ENCODE results near the genes ALKAL2 and RPS7.

DNA sequence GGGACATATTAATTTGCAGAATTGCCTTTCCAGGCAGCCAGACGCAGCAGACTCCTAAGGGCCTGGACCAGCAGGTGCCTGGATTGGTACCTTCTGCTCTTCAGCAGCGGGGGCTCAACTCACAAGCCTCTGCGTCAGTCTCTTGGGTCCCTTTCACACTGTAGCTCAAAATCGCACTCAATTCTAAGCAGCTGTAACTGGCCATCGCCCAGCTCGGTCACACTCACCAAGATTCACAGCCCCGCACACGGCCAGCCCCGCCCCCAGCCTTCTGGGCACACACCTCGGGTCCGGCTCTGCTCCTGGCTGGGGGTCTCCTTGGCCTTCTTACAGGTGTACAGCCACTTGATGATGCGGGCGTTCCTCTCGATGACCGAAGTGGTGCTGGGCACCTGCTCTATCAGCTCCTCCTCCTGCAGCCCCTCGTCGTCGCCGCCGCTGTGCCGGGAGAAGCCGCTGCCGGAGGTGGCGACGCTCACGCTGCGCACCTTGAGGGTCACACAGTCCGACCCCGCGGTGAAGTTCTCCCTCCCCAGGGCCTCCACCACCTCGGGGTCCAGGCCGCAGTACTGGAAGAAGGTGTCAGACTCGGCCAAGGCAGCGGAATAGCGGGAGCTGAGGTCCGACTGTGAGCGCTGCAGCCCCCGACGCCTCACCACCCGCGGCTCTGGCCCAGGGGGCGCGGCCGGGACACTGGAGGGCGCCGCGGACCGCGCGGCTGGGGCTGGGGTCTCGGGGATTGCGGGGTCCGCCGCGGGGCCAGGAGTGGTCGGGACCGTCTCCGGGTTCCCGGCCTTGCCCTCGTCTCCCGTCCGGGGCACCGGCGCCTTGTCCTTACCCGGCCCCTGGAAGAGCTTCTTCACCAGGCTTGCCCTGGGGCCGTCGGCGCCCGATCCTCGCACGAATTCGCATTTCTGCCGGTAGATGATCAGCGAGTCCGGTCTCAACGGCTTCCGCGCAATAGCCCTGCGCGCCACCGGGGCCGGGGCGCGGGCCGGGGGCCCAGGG, 844 bp downstream of the FAM110C start:
- PRO-cap = no peak

DNA sequence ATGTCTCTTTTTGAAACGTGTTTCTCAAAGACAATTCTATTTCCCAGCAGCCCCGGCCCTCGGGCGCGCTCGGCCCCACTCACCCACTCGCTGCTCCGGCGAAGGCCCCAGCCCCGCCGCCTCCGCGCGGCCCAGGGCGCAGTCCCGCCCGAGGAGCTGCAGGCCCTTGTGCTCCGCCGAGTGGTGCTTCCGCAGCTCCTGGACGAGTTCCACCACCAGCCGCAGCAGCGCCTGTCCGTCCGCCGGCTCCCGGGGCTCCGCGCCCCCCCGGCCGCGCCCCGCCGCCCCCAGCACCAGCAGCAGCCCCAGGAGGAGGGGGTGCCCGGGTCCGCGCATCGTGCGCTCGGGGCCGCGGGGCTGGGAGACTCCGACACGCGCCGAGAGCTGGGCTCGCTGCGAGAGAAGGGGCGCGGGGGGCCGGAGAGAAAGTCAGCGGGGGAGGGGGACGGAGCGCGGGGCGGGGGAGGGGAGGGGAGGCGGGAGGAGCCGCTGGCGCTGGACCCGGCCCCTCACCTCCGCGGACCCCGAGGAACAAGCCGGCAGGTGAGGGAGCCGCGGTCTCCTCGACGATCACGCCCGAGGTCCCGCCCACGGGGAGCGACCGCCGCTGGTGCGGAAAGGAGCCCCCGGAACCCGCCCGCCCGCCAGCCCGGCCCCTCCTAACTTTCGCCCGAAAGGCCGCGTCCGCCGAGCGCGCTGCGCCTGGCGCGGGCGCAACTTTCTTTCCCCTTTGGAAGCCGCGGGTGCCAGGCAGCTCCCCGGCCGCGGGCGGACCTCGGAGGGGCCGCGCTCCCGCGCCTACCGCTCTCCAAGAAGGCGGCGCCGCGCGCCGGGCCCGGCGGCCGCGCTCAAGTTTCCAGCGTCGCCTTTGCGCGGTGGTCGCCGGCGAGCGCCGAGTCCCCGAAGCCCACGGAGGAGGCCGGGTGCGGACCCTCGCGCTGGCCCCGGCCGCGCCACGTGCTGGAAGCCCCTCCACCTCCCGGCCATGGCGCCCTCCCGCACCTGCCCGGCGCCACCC, at the start of gene ALKAL2:
Gene ALKAL2 (minus strand): TSS at position 592 of the 1,018 bp plus-strand sequence.
- PRO-cap = no peak

DNA sequence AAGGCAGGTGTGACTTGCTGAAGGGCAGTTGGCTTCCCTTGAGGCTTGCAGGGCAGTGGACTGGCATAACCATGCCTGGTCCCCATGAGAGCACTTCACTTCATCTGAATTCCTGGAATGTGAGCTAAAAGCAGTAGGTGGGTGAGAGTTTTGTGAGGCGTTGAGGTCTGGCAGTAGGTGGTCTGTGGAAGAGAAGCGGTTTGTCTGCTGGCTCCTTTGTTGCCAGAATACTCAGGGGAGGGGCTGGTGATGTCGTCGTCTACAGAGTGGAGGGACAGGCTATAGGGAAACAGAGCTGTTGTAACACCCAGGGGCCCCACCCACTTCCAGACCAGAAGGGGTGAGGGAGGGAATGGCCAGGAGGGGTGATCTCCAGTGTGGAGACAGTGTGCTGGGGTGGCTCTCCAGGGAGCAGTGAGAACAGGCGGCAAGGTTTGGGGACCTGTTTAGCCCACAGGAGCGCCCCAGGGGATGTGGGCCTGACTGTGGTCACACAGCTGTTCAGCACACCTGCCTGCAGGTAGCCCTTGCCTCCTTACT, 21.4 kb upstream of the ALKAL2 start:
- PRO-cap = bidirectional peak, plus-strand start at position 386 of the sequence, minus-strand start at position 202 of the sequence

DNA sequence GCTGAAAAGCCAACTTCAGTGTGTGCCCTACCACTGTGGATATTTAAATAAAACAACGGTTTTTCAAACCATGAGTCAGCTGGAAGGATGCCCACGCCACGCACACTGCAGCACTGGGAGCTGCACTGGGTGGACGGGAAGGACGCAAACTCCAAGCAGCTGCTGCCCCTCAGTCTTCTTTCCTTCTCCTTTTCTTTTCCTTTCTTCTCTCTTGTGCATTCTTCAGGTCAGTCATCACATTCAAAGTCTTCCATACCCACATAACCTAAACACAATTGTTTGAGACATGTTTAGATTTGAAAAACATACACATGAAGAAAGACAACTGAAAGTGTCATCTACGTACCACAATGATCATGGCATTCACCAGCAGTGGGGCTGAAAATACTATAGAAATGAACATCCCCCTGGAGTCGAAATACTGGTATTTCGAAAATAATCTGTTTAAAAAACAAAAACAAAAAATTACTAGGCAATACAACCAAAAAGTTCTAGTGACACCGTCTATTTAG, 7.7 kb downstream of the TMEM18 start:
- PRO-cap = no peak

DNA sequence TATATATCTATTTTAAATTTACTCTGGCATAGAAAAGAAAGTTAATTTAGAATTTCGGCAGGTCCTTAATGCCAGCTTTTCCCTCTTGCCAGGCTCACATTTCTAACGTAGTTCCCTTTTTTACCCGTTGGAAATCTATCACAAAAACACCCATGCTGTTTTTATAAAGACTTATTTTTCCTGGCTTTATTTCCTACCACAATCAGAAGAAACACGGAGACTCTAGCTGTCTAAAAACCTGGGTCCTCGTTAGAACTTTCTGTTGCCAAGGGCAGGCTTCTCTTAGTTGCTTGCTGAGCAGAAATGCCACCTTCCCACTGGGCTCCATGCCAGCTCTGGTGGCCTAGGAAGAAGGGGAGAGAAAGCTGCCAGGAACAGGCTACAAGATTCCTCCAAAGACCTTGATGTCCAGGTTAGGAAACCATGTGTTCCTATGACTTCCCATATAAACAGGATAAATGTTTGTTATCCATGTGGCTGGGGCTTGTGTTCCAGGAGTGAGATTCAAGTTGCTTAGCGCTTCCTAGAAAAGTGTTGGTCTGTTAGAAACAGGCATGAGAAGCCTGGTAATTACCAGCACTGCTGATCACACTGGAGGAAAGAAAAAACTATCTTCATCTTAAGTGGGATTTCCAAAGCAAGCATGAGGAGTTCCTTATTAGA, 17.9 kb upstream of the TMEM18 start:
- PRO-cap = no peak

DNA sequence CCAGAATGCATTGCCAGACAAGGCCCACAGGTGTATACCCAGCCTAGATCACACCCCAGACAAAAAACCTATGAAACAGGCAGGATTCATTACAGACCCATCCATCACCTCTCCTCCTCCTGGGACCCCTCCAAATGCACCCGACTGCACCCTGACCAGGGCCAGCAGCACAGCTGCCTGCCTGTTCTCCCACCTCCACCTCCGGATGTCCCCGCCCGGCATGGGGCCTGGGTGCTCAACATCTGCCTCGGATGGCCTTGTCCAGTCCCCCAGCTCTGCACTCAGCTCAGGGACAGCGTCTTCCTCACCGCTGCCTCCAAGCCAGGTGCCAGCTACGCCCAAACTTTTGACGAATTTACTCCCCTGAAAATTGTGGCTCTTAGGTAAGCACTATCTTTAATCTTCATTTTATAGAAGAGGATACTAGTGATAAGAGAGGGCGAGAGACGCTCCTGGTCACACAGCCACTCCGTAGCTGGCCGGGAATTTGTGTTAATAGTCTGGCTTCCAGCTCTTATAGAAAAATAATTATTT, 91.1 kb downstream of the TPO start:
- PRO-cap = no peak

- PRO-cap = no peak
Measured at GRCh38 chr2:1736944-1737403, 7.3 kb downstream of the PXDN start.

- PRO-cap = no peak
Measured at GRCh38 chr2:2324889-2325238, 6.2 kb downstream of the MYT1L start.

GRCh38 chr2:2328763-2329371, 2.2 kb downstream of the MYT1L start:
- PRO-cap = no peak

GRCh38 chr2:2332430-2332984, 1.4 kb upstream of the MYT1L start:
- PRO-cap = no peak

GRCh38 chr2:3280645-3281276, 96.9 kb downstream of the EIPR1 start:
- PRO-cap = no peak

- PRO-cap = bidirectional peak, plus-strand start at chr2:3302769, minus-strand start at chr2:3302745; bidirectional peak, plus-strand start at chr2:3302896, minus-strand start at chr2:3302871; bidirectional peak, plus-strand start at chr2:3303262, minus-strand start at chr2:3303092
Measured at GRCh38 chr2:3302463-3303373, 74.9 kb downstream of the EIPR1 start.

DNA sequence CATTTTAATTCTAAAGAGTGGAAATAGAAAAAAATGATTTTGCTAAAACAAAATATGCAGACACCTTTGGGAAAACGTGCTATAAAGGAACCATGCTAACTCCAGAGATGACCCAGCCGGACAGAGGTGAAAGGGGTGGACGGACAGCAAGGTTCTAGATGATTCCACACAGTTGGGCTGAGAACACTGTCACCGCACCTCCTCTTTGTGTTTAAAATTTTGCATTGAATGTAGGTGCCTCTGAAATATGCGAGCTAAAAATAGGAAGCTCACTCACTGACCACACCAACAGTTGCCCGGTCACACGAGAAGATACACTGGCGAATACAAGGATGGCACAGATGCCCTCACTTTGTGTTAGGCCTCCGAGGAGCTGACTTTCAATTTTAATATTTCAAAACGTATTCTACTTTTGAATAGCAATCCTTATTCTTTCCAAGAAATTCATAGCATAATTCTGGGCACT, 48.5 kb downstream of the ADI1 start:
- PRO-cap = no peak

- PRO-cap = no peak
Measured at GRCh38 chr2:3480675-3481021, 38.7 kb downstream of the ADI1 start.

DNA sequence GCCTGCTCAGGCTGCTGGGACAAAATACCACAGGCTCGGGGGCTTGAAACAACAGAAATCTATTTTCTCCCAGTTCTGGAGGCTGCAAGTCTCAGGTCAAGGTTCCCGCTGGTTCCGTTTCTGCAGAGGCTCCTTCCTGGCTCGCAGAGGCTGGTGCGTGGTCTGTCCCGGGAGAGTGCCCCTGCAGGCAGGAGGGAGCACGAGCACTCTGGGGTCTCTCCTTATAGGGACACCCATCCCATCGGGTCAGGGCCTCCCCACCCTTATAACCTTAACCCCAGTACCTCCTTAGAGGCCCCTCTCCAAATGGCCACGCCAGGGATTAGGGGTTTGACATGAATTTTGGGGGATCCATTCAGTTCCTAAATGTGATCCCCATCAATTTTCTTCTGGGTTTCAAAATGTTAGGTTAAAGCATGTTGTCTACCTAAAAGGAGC, 17.4 kb upstream of the ADI1 start:
- PRO-cap = no peak

- PRO-cap = bidirectional peak, plus-strand start at chr2:3575325, minus-strand start at chr2:3575094
Measured at GRCh38 chr2:3574933-3575454, at the start of gene RPS7. Gene RPS7, plus strand, starts transcription at chr2:3575260.

DNA sequence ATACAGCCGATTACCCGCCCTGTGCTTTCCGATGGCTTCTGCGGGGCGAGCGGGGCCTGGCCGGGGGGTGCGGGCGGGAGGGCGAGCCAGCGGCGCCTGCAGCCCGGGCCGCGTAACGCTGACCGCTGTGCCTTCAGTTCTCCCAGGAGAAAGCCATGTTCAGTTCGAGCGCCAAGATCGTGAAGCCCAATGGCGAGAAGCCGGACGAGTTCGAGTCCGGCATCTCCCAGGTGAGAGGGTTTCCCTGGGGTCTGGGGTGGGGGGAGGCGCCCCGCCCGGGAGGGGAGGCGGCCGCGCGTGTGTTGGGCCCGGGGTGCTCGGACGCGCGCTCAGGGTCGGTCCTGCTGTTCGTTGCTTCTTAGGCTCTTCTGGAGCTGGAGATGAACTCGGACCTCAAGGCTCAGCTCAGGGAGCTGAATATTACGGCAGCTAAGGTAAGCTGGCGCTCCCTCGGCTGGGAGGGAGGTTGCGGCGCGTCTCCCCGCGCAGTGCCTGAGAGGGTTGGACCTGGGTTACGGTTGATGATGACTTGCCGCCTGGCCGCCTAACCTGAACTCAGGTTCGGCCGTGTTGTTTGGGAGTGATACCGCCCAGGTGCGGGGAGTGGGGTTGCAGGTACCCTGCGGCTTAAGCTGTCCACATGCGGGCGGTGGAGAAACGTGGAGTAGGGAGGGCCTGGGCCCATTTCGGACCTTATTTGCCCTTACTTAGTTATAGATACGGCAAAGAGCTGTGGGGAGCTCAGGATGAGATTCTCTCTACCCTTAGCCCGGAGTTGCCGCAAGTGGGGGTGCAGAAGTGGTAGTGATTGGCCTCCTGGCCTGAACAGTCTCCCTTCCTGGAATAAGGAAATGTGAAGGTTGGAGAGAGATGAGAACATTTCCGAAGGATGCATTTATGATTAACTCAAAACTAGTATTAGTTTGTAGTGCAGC, 662 bp downstream of the RPS7 start:
- PRO-cap = bidirectional peak, plus-strand start at position 136 of the sequence, minus-strand start at position 40 of the sequence

DNA sequence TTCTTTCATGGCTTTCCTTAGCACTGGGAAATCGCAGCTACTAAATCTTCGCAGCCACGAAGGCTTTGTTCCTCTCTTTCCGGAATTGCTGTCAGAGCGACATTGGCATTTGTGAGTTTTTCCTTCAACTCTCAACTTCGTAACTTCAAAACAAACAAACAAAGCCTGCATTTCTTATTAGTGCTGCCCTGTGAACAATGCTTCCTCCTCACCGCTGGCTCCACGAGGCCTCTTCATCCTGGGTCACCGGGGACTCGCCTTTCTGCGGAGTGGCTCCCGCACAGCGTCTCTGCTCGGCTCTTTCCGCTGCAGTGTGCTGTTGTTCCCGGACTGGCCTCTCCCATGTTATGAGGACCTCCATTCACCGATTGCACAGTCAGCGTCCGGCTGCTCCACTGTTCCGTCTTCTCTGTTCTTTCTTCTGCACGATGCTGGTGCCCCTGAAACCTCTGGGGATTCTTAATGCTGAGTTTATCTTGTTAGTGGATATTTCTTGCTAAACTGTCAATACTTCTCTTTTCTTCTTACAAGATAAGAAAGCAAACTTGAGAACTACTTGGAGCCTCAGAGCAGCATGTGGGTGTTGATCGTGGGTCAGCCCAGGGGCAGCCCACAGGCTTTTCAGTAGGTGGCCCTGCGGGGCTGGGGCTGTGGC, 16.3 kb downstream of the COLEC11 start:
- PRO-cap = bidirectional peak, plus-strand start at position 360 of the sequence, minus-strand start at position 291 of the sequence

DNA sequence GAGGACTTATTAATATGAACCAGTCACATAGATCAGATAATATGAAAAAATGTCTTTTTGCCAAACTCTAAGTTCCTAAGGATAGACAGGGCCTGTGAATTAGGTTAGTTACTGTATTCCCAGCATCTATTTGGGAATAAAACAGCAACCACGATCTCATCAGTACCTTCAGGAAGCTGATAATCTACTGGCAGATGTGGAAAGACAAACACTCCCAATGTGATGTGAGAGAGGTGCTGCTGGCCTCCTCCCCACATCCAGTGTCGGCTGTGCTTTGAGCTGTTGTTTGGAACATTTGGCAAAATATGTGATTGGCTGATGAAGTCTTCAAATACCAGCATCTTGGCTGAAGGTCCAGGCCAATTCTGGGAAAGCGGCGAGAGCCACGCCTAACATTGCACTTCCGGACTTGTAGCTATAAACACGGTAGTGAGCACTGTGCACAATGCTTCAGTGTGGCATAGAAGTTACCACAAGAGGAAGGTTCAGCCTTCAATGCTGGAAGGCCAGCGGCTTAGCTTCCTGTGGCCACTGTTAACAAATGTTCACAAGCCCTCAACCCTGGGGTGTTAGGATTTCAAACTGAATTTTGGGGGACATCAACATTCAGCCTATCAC, 198.7 kb downstream of the DCDC2C start:
- PRO-cap = no peak

DNA sequence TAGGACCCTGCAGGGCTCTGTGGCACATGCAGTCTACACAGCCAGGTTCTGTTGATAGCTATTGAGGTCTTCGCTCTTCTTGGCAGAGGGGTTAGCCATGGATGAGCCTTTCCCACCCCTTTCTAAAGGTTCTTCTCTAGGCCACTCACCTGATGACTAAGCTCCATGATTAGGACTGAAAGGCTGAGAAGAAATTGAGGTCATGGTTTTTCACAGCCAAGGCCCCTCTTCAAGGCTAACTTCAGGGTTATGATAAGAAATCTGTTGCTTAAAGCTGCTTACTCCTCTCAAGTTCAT, 931.3 kb upstream of the SOX11 start:
- PRO-cap = no peak

Measured in neural crest cell (in vitro differentiated cells).